Bronchial epithelial cell (primary cell): ENCODE measurements around a stretch of chr10.

- RRBS, 2 experiments, result no CpG with 5 or more reads among the region's 7 CpGs
Observed at GRCh38 chr10:18179799-18180374, 39.7 kb downstream of the CACNB2 start.

GRCh38 chr10:18438722-18439419, 212.5 kb downstream of the NSUN6 start:
- RRBS, 2 experiments, result no CpG with 5 or more reads among the region's 10 CpGs

DNA sequence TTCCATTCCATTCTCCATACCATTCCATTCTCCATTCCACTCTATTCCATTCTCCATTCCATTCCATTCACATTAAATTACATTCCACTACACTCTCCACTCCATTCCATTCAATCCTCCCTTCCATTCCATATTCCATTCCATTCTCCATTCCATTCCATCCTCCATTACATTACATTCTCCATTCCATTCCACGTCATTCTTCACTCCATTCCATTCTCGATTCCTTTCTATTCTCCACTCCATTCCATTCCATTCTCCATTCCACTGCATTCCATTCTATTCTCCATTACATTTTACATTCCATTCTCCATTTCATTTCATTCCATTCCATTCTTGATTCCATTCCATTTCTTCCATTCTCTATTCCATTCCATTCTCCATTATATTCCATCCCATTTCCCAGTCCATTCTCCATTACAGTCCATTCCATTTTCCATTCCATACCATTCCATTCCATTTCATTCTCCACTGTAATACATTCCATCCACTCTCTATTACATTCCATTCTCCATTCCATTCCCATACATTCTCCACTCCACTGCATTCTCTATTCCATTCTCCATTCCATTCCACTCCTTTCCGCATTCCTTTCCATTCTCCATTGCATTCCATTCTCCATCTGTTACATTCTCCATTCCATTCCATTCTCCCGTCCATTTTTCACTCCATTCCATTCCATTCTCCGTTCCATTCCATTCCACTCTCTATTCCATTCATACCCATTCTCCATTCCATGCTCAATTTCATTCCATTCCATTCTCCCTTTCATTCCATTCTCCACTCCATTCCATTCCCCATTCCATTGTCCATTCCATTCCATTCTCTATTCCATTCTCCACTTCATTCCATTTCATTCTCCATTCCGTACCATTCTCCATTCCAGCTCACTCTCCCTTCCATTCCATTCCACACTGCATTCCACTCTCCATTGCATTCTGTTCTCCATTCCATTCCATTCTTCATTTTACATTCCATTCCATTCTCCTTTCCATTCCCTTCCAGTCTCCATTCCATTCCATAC, 87.3 kb downstream of the NSUN6 start:
- RRBS, 2 experiments, result no CpG with 5 or more reads among the region's 6 CpGs

DNA sequence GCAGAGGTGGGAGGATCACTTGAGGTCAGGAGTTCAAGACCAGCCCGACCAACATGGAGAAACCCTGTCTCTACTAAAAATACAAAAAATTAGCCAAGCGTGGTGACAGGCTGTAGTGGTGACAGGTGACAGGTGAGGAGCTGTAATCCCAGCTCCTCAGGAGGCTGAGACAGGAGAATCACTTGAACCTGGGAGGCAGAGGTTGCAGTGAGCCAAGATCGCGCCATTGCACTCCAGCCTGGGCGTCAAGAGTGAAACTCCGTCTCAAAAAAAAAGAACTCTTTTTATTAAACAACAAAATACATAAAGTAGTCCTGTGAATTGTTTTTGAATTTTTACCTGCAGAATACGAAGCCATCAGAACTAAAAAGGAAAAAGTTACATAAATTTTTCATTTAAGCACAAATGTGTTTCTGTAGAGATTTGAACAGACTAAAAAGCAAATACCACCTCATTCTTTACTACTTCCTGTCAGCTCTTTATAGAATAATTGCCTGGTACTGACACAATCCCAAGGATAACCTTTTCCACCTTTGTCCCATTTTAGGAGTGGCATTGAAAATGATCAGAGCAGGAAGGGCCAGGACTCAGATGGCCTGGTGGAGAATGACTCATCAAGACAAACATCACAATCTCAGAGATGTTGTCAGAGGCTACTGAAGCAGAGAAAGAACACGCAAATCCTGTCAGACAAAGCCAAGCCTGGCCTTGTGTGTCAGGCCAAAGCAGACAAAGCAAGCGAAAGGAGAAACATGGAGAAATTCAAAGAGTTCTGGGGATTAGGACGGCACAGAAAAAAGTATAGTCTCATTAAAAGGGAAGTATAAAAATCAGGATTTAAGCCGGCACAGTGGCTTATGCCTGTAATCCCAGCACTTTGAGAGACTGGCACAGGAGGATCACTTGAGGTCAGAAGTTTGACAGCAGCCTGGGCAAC, 41.0 kb downstream of the NSUN6 start:
- RRBS, 2 experiments, result no CpG with 5 or more reads among the region's 11 CpGs

- RRBS, 2 experiments, result no CpG with 5 or more reads among the region's 31 CpGs
Observed at GRCh38 chr10:18627225-18628280, 23.8 kb downstream of the NSUN6 start.

DNA sequence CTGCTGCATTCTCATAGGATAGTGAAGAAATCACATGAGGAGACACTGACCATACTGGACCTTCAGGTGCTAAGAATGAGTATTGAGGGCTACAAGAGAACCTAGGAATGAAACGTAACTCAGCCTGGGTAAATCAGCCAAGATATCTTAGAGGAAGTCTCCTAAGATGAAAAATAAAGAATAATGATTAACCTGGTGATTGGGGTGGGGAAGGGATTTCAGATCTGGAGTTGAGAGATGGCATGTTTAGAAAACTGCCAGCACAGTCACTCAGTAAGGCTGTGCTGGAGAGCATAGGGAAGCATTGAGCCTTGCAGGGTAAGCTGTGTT, 2.0 kb upstream of the MALRD1 start:
- RRBS, 2 experiments, result no CpG with 5 or more reads among the region's 1 CpG

DNA sequence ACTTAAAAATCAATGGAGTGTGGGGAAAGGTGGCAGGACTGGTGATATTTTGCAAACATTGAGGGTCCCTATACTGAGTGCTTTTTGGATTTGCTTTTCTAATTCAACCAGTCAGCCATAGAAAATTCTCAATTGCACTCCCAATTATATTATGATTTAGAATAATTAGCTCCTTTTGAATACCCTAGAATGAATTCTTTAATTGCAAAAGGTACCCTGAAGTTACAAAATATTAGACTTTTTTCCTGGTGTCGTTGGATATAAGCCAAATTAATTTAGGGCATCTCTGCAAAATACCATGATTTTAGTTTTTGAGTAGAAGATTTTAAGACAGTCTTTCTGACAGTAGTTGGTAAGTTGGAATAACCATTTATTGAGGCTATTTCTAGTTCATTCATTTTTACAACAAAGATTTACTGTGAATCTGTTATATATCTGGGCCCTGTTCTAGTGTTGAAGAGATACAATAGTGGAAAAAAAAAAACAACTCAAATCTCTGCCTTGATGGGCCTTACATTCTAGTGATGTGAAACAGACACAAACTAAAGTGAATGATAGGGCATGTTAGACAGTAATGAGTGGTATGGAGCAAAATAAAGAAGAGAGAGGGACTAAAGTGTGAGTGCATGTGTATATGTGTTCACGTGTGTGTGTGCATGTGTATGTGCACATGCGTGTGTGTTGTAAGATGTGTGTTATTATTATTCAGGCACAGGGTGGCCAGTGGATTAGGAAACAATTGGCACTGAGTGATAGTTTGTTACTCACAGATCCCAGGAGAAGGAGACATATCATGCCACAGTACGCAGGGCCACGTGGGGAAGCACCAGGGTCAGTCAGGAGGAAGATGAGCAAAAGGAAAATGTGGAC, 89.5 kb downstream of the PLXDC2 start:
- RRBS, 2 experiments, result no CpG with 5 or more reads among the region's 5 CpGs

- RRBS, 2 experiments, result no CpG with 5 or more reads among the region's 3 CpGs
Observed at GRCh38 chr10:20091993-20092313, 275.7 kb downstream of the PLXDC2 start.

- RRBS, 2 experiments, result no CpG with 5 or more reads among the region's 5 CpGs
Observed at GRCh38 chr10:20103017-20103663, 286.9 kb downstream of the PLXDC2 start.

DNA sequence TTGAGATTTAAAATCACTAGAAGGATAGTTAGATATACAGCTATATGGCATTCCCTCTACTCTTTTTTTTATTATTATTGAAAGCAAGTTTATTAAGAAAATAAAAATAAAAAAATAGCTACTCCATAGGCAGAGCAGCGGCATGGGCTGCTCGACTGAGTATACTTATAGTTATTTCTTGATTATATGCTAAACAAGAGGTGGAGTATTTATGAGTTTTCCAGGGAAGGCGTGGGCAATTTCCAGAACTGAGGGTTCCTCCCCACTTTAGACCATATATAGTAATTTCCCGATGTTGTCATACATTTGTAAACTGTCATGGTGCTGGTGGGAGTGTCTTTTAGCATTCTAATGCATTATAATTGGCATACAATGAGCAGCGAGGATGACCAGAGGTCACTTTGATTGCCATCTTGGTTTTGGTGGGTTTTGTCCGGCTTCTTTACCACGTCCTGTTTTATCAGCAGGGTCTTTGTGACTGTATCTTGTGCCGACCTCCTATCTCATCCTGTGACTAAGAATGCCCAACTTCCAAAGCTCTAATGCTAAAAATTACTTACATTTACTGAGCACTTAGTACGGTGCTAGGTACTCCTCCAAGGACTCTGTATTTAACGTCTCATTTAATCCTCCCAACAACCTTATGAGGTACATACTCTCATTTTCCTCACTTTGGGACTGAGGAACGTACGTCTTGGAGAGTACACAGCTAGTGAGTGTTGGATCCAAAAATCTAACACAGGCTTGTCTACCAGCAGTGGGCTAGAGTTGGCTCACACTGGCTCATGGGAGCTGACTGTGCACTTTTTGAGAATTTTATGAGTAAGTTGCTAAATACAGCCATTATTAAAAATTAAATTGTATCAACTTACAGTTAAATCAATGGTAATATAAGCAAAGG, 144.7 kb upstream of the NEBL start:
- RRBS, 2 experiments, result no CpG with 5 or more reads among the region's 12 CpGs

GRCh38 chr10:21101015-21101460, 203.9 kb upstream of the NEBL start:
- RRBS, 2 experiments, result no CpG with 5 or more reads among the region's 4 CpGs

- RRBS, 2 experiments, result no CpG with 5 or more reads among the region's 11 CpGs
Observed at GRCh38 chr10:21212160-21212798, 313.2 kb downstream of the SKIDA1 start.

DNA sequence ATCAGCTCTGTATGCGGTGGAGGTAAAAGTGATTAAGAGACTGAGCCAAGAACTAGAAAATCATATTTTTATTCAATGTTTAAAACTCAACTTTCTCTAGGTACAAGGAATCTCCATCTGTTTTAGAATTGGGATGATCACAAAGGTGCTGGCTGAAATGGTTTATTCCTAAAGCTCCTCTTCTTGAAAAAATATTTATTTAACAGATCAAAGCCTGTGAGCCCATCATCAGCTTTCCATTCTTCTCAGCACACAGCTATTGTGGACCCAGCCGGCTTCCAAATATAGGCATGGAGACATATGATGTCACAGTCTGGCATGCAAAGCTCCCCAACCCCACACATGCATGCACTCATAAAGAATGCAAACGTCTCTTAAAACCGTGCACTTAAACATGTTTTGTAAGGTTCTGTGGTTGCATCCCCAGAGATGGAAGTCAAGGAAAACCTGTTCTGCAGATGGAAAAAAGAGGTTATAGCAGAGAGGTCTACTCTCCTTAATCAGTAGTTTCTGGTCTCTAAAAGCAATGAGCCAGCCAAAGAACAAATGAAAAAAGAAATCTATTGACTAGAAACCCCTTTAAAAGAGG, 125.9 kb downstream of the SKIDA1 start:
- RRBS, 2 experiments, result no CpG with 5 or more reads among the region's 4 CpGs

DNA sequence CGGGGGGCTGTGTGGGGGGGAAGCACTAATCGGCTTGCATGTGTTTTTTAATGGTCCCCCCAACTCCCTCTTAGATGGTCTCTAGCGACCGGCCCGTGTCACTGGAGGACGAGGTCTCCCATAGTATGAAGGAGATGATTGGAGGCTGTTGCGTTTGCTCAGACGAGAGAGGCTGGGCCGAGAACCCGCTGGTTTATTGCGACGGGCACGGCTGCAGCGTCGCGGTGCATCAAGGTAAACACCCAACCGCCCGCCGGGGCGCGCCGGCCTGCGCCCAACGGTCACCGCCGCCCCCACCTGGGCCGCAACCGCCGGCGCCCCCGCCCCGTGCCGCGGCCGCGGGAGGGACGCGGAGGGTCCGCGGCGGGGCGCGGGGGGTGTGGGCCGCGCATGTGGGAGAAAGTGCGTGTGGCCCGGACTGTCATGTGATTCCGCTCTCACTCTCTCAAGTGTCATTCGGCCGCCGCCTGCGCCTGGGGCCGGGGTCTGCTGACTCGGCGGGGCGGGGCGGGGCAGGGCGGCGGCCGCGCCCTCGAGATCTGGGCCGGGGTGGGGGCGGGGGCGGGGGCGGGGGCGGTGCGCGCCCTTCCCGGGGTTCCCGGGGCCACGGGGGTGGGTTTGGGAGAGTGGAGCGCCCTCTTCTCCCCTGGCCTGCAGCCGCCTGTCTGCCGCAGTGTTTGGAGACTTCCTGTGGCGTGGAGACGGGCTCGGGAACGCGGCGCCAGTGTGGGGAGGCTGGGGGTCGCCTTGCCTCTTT, 717 bp downstream of the MLLT10 start:
- RRBS, 2 experiments, result 2% methylated on average over 34 to 45 of the region's 82 CpGs

DNA sequence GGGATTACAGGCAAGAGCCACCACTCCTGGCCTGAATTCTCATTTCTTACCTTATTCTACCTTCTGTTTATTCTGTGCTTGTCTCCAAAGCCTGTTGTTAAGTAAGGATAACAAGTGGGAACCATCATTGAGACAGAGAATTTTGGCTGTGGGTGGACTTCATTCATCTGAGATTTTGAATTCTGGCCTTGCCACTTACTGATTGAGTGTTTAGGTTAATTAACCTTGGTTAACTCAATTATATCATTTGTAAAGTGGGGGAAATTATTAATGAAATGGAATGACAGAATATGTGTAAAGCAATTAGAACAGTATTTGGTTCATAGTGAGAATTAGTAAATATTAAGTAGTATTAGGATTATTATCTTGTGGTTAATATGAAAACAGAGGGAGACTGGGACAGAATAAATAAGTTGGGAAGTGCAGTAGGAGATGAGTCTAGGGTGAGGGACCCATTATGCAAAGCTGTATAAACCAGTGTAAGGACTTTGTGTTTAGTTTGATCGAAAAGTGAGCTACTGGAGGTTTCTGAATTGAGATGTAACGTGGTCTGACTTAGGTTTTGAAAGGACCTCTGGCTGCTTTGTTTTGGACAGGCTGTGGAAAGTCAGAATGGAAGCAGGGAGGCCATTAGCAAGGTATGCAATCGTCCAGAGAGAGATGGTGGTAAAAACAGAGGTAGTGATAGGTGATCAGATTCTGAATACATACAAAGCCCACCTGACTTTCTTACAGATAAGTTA, 118.3 kb downstream of the MLLT10 start:
- RRBS, 2 experiments, result no CpG with 5 or more reads among the region's 3 CpGs

GRCh38 chr10:21654650-21655263, 120.7 kb downstream of the MLLT10 start:
- RRBS, 2 experiments, result no CpG with 5 or more reads among the region's 3 CpGs

DNA sequence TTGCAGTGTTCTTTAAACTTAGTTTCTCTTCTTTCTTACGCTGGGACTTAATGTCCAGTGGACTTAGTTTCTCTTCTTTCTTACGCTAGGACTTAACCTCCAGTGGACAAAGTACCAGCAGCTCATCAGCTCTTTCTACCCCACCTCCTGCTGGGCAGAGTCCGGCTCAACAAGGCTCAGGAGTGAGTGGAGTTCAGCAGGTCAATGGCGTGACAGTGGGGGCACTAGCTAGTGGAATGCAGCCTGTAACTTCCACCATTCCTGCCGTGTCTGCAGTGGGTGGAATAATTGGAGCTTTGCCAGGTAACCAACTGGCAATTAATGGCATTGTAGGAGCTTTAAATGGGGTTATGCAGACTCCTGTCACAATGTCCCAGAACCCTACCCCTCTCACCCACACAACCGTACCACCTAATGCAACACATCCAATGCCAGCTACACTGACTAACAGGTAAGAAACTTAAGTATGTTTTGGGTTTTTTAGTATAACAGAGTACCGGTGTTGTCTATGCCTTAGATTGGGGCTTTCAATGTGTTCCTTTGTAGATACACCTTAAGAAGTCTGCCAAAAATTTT, 199.7 kb downstream of the MLLT10 start:
- RRBS, 2 experiments, result no CpG with 5 or more reads among the region's 7 CpGs

DNA sequence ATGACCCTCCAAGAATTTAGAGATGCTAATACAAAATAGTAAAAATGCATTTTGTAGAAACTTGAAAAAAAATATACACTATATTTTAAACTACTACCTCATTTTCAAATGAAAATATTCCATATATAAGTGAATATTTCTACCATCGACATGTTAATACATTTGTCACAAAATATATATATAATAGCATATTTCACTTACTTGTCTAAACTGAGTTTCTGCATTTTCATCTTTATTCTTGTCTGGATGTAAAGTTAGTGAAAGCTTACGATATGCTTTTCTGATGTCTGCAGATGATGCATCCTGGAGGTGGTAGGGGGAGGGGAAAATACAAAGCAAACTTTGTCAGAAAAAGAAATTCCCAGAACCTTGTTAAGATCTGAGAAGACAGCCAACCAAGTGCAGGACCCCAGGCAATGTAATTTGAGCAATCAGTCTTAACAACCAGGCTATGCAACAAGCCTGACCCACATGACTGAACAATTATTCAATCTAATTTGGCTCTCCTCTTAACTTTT, 74.6 kb downstream of the DNAJC1 start:
- RRBS, 2 experiments, result no CpG with 5 or more reads among the region's 2 CpGs

DNA sequence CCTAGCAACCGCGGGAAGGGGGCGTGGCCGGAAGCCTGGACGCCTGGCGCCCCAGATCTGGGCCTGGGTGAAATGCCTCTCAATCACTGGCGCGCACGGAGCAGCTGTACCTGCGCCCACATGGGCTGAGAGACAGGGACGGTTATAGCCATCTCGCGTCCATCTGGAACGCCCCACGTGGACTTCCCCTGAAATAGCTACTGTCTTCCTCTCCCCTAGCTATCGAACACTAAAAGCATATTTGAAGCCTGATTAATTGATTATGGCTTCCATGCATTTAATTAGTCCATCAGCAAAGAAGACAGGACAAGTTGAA, 219 bp upstream of the DNAJC1 start:
- RRBS, 2 experiments, result no CpG with 5 or more reads among the region's 16 CpGs

GRCh38 chr10:22031079-22031364, 27.5 kb upstream of the DNAJC1 start:
- RRBS, 2 experiments, result no CpG with 5 or more reads among the region's 1 CpG